ENCODE results near the gene HSBP1L1.

- PRO-cap: no peak
Observed at GRCh38 chr18:79902327-79903523, 48.7 kb downstream of the SLC66A2 start.

- PRO-cap: no peak
Observed at GRCh38 chr18:79924536-79925732, 26.5 kb downstream of the SLC66A2 start.

- PRO-cap: no peak
Observed at GRCh38 chr18:79926887-79927627, 24.4 kb downstream of the SLC66A2 start.

DNA sequence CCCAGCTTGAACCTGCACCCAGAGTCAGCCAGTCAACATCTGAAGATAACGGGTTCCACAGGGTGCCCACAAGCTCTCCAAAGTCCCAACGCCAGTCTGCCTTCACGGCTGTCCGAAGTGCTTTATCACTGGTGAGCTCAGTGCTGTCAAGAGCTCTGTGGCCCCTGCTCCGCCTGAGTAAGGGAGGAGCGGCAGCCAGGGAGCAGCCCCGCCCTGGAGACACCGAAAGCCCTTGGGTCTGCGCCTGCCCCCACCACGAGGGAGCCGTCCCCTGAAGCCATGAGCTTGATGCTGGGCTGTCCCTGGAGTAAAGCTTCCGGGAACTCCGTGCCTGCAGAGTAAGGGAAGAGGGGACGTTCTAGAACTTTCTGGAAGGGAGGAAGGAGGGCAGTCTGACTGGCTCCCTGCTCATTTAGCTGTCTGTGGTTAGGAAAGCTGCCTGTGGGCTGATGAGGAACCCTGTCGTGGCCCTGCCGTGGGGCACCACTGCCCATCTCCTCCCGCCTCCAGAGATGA is 2.7 kb upstream of the HSBP1L1 start:
- PRO-cap: no peak

GRCh38 chr18:79964197-79965051 is at the start of gene HSBP1L1:
Gene HSBP1L1, plus strand, starts transcription at chr18:79964643.
- PRO-cap: no peak

DNA sequence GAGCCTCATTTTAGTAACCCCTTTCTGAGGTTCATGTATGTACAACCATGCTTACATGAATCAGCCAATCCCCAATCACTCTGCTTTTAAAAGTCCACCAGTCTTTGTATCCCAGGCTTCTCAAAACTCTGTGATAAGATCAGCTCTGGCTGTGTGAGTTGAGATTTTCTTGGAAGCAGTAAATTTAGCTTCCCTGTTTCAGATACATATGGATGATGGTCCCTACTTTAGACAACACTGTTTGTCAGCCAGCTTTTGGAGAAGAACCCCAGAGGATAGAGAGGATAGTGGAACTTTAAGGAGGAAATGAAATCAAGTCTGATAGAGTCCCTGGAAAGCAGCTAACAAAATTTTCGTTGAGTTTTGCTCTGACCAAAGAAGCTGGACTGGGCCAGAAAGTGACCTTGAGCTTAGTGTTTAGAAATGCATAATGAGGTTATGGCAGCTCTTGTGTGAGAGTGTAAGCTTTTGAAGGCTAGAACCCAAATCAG is 3.7 kb downstream of the ADNP2 start:
- PRO-cap: no peak

- PRO-cap: no peak
Observed at GRCh38 chr18:80137412-80138064, 28.5 kb downstream of the ADNP2 start.

GRCh38 chr18:80148966-80149439 is 39.9 kb downstream of the ADNP2 start:
- PRO-cap: no peak

DNA sequence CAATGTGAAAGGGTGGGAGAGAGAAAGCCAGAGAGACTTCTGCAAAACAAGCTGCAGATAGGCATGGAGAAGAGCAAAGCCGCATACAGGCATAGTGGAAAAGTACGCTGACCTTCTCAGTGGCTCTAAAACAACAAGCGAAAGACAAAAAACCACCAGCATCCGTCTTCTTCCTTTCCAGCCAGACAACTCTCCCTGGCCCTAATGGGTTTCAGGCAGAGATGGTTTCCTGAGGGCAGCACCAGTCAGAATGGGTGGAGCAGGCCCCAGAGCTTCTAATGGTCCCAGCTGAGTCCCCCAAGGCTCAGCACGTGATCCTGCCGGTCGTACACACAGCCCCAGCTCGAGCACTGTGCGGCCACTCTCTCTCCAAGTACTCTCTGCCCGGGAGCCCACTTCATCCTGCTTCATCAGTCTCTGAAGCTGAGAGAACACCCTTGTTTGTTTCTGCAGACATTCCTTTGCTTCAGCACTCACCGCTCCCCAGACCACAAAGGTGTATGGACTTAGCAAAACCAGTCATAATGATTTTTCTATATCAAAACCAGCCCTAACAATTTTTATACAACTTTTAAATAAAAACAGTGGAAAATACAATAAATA is 64.0 kb downstream of the PARD6G start:
- PRO-cap: no peak

DNA sequence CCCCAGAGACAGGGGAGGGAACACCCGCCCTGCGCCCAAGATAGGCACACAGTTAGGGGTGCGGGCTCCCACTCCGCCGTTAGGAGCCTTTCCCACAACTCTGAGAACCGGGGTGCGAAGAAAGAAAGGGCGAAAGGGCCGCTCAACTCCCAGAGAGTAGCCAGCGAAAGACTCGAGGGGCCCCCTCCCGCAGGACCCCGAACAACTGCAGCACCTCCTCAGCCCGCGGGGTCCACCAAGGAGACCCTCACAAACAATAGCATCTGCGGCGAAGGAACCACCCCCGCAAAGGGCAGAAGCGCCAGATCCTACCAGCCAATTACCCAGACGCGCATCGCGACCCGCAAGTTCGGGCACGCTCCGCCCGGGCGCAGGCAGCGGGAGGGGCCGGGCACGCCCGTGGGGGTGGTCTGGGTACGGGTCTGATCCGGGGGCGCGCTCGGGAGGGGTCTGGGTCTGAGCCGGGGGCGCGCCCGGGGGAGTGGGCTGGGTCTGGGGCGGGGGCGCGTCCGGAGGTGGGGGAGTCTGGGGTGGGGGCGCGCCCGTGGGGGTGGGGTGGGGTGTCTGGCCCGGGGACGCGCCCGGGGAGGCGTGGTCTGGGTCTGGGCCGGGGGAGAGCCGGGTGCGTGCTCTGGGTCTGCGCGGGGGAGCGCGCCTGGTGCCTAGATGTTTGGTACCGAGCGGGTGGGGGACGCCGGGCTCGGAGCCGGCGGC is 1.1 kb downstream of the PARD6G start:
- PRO-cap: no peak